Umbilical cord (tissue), 2 donors: Measurements from ENCODE around the gene NAV3.

DNA sequence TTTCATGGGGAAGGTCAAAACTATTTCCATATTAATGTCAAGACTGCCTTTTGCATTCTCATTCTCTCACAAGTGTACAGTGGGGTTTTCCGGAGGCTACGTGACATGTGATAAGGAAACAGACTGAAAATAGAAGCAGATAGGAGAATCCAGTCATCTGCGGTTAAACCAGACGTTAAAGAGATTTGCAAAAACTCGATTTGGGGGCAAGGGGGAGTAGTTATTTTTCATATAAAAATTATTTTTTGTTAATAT is 1.0 kb upstream of the NAP1L1 start:
- RAMPAGE, long total RNA = no peak

GRCh38 chr12:76266562-76267364 is 81.5 kb downstream of the BBS10 start:
- RAMPAGE, long total RNA = no peak

DNA sequence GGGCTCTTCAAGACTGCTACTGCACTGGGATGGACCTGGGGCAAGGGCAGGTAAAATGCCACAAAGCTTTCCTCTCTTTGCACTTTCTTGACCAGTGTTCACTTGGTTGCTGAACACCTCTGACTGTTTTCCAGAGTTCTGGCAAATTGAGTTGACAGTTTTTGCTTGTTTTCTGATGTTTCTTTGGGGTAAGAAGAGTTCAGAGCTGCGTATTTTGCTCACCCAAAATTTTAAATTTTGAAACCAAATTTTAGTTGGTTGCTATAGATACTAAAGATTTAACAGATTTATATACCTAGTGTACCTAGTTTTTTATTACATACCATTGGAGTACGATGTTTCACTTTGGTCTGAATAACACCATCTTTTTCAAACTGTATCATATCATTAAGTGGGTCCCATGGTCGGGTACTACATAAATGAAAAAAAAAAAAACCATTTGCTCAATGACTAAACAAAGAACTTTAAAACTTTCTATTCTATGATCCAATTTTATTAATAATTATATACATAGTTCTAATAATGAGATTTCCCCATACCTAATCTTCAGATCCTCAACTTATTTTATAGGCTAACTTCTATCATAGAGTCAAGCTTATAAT is 20.8 kb upstream of the BBS10 start:
- RAMPAGE, long total RNA = no peak

- RAMPAGE, long total RNA = no peak
These were observed 91.8 kb downstream of the OSBPL8 start for GRCh38 chr12:76467566-76468340.

- RAMPAGE, long total RNA = no peak
These were observed 26.3 kb downstream of the OSBPL8 start for GRCh38 chr12:76533228-76533788.

- RAMPAGE, long total RNA = no peak
These were observed 52.0 kb upstream of the OSBPL8 start for GRCh38 chr12:76611386-76612173.

DNA sequence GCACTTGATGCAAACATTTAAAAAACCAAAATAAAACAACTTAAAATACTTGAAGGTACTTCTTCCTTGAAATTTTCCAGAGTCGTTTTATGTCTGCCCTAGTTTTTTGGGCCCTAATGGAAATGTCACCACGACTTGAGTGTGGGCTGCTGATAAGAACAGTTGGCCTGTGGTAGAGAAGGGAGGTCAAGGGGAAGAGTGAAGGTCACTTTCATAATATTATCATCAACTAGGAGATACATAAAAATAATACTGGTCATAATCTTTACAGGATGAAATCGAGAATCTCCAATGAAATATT is 23.1 kb downstream of the ZDHHC17 start:
- RAMPAGE, long total RNA = no peak

GRCh38 chr12:77830436-77831871 is at the start of gene NAV3:
NAV3 (plus strand) TSS chr12:77830894.
- RAMPAGE, long total RNA = no peak

DNA sequence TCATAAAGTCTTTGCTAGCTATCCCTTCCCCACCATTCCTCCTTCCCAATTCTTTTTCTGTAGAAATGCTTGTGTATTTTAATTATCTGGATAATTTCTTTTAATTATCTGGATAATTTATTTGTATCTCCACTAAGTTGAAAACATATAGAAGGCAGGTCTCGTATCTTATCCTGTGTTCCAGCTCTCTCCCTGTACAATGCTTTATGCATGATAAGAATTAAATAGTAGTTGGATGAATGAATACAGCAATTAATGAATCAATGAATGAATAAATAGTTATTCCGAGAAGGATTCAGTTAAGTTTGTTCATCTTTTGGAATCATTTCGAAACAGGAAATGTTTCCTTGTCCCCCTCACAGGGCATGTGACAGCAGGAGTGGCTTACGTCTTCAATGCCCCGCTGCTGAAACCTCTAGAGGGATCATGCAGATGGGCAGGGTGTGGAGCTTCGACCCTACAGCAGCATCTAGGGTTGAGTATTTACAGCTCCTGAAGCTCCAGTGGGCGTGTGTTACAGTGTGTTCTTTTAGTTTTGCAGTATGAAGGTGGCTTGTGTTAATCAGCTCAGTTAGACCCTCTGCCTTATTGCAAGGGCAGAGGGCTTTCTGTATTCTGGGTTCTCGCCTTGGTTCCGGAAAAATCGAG is 2.5 kb downstream of the NAV3 start:
- RAMPAGE, long total RNA = no peak

- RAMPAGE, long total RNA = no peak
These were observed 135.3 kb downstream of the NAV3 start for GRCh38 chr12:77965979-77966397.

GRCh38 chr12:78888569-78889109 is 24.1 kb downstream of the SYT1 start:
- RAMPAGE, long total RNA = no peak

- RAMPAGE, long total RNA = no peak
These were observed 72.5 kb downstream of the SYT1 start for GRCh38 chr12:78936975-78937490.

DNA sequence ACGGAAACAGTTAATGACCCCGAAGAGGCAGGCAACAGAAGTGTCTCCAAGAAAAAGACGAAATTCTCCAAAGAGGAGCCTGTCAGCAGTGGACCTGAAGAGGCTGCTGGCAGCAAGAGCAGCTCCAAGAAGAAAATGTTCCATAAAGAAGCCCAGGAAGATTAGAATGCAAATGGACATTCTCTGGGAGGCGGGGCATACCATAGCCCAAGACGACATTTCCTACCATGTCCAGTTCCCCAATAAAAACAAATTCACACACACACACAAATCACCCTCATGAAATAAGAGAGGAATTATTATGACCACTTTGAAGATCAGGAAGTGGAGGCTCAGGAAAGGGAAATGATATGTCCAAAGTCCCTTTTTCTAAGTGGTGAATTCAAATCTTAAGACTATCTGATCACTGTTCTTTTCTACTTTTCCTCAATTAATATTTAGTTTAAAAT is 131.7 kb downstream of the PAWR start:
- RAMPAGE, long total RNA = no peak

GRCh38 chr12:79685025-79685464 is 5.7 kb downstream of the PAWR start:
- RAMPAGE, long total RNA = no peak

- RAMPAGE, long total RNA = no peak
These were observed 114.7 kb upstream of the PAWR start for GRCh38 chr12:79805497-79805921.

DNA sequence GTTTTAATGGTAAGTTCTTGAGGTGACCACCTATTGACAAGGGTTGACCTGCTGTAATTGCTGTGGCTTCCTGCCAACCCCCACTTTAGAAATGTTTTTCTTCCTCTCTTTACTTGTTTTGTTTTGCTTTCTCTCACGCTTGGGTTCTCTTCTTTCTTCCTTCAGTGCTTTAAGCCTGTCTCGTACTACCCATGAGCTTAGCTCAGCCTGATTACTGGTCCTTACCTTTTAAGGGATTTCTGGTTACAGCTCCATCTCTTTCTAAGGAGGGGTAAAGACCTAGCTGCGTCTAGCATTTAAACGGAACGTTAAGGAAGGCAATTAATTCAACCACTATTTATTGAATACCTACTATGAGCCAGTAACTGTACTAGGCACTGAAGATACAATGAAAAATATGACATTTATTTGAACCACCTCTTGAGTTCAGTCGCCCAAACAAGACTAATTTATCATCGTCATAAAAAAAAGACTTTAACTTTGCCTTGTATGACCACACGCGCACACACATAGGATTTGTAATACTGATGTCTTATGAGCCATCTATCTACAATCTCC is 832 bp upstream of the PPP1R12A start:
- RAMPAGE, long total RNA = no peak

DNA sequence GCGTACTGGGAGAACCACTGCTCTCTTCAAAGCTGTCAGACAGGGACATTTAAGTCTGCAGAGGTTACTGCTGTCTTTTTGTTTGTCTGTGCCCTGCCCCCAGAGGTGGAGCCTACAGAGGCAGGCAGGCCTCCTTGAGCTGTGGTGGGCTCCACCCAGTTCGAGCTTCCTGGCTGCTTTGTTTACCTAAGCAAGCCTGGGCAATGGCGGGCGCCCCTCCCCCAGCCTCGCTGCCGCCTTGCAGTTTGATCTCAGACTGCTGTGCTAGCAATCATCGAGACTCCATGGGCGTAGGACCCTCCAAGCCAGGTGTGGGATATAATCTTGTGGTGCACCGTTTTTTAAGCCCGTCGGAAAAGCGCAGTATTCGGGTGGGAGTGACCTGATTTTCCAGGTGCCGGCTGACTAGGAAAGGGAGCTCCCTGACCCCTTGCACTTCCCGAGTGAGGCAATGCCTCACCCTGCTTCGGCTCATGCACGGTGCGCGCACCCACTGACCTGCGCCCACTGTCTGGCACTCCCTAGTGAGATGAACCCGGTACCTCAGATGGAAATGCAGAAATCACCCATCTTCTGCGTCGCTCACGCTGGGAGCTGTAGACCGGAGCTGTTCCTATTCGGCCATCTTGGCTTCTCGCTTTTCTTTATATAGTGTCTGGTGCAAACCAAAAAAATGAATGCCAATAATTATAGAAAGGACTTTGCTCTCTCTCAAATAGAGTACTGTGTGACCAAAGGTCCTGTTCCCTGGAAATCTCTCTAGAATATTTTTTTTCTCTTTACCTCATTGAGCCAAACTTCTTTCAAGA is 50.3 kb downstream of the OTOGL start:
- RAMPAGE, long total RNA = no peak

- RAMPAGE, long total RNA = no peak
These were observed 2.6 kb upstream of the MYF5 start for GRCh38 chr12:80714018-80714574.

DNA sequence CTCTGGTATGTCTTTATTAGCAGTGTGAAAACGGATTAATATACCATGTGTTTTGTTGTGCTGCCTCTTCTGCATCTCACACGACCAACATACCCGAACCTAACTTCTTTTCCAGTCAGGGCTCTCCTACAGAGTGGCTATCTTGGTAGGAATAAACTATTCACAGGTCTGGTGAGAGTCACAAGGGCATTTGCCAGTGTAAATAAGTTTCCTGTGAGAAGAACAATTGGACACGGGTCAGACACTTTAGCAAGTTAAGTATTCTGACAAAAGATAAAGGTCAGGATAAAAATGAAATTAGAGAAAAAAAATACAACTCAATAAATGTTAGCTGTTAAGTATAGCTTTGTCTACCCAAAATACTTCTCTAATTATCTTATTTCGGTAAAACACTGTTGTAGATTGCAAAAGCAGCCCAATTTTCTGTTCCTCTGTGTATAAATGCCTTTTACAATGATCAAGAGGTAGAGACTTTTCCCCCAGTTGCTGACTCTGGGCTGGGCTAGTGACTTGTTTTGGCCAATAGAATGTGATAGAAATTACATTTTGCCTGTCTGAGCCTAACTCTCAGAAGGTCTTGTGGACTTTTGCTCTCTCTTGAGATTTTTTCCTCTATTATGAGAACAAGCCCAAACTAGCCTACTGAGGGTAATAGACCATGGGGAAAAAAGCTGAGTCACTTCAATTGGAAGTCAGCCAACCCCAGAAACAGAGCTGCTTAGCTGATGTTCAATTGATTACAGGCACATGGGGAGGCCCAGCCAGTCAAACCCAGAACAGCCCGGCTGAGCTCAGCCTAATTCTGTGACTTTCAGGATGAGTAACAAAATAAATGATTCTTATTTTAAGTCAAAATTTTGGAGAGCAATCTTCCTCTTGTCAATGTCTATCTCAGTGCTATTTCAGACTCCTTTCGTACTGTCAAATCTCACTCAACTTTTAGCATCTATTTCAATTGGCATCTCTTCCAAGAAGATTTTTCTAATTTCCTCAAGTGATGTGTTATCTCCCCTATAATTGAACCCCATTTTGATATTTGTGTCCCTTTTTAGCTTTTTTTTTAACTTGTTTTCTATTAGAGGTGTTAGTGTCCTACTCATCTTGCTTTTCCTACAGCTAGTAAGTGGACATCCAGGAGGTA is 61.3 kb downstream of the MYF5 start:
- RAMPAGE, long total RNA = no peak

DNA sequence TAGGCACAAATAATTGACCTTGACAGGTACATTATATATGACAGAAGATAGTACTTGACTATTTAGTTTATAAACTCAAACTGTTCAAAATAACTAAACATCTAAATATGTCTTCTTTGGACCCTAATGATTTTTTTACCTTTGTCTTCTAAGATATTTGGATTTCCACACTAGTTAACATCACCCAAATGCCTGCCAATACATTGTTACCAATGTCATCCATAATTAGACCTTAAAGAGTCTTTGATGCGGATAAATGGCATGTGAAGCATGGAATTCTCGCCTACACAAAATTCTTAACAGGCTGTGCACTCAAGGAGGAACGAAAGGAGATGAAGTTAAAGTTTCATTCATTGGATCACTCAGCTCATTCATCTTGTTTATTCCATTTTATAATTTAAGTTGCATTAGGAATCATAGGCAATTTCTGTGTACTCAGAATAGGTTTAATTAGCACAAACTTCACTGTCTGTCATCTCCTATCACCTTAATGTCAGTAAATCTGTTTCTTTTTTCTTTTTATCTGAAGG is 219.7 kb downstream of the ACSS3 start:
- RAMPAGE, long total RNA = no peak